Adrenal gland (tissue), 7 donors: ENCODE measurements around a stretch of chr12.

DNA sequence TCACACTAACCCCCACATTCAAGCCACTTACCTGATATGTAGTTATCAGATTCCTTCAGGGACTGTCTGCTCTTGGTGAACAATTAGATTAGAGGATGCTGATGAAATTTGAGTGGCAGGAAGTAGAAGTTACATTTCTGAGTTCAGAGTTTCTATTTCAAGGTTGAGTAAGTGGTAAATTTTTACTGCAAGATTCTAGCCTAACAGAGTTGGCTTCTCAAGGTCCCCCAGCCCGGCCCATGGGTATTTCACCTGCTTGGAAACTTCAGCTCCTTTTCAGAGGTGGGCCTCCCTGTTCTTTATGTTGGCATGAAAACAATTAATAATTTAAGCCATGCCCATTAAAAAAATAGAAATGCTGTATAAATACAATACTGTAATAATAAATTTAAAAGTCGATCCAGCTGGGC, 56.5 kb downstream of the PLXNC1 start:
- PRO-cap, 3 experiments, result no peak in any of the 3 experiments
- RAMPAGE, long total RNA, 4 experiments, result no peak in any of the 4 experiments
- RRBS, result no CpG with 5 or more reads among the region's 2 CpGs

DNA sequence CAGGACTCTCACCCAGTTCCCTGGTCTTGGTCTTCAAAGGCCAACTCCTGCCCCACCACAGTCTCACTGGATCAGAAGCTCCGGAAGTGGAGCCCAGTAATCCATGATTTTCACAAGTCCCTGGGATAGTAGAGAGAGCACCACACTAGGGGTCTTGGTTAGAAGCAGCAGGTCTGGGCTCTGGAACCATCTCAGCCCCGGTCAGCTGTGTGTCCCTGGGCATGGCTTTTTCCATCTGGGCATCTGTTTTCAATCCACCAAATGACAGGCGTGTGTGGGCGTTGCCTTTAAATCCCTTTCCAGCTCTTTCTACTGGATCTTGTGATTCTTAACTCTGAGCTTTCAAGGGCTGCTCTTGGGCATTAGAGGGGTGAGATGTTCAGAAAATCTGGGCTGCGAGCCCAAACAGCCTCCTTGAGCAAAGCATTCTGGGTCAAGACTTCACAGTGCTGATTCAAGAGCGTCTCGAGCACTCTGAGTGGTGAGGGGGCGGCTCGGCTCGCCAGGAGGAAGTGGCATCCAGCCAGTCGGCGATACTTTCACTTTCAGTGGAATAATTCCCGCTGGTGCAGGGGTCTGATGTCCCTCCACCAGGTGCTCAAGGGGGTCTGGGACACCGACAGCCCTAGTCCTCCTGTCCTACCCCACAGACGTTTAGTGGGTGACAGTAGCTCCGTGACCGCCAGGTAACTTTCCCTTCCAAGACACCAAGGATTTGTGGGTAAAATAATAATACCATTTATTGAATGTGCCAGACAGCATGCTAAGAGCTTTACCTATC, 113.9 kb downstream of the PLXNC1 start:
- PRO-cap, 3 experiments, result peak in 3 of 3 experiments; most common plus-strand start position 472 of the sequence (in 2); most common minus-strand start position 237 of the sequence (in 3)
- RAMPAGE, long total RNA, 4 experiments, result start-site peak on the plus strand in 2 of 4 experiments, centred at positions 546 to 550 of the sequence, 39 reads per replicate
- RRBS, result 80% methylated on average over 2 of the region's 17 CpGs

DNA sequence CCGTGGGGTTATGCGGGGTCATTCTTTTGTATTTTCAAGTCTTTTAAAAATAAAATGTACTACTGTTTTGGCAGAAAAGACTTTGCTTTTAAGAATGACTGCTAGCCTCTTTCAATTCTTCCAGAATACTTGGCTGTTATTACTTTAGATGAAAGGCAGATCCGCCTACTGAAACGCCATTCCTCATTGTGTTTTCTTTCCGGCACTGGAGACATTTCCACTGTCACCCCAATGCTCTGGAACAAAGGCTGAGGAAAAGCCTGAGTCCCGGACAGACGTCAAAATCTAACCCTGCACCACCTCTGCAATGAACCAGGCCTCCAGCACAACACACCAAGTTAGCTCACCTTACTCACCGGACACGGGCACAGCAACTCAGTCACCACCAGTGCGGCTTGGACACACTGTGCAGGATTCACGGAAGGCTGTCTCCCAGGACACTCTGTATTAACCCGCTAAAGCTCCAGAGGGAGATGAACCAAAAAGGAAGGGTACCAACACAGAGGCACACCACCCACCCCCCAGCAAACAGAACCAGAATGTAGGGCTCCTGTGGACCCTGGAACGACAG, 62.5 kb downstream of the TMCC3 start:
- PRO-cap, 3 experiments, result no peak in any of the 3 experiments
- RAMPAGE, long total RNA, 4 experiments, result no peak in any of the 4 experiments
- RRBS, result 88% methylated on average over 4 of the region's 13 CpGs

- PRO-cap, 3 experiments, result peak in 2 of 3 experiments; most common plus-strand start chr12:94643789 (in 2); most common minus-strand start chr12:94643761 (in 1)
- RAMPAGE, long total RNA, 4 experiments, result no peak in any of the 4 experiments
- RRBS, result no CpG with 5 or more reads among the region's 3 CpGs
Observed at GRCh38 chr12:94643647-94643927, 6.8 kb downstream of the TMCC3 start.

DNA sequence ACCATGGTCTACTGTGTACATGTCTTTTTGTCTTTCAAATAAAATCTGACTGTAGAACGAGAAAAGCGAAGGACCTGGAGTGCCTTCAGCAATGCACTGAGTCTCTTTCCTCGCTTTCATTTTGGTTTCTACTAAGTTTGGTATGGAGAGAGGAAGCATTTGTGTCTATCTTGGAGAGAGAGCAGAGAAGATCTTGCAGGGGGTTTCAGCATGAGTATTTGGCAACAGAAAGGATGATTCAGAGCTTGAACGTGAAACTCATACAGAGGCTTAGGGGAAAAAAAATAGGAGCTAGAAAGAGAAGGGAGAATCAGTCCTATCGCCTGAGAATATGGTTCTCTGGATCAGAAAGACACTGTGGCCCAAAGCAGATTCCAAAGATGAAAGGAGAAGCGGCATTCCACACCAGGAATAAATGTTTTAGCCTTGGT, 38.9 kb upstream of the TMCC3 start:
- PRO-cap, 3 experiments, result no peak in any of the 3 experiments
- RAMPAGE, long total RNA, 4 experiments, result no peak in any of the 4 experiments
- RRBS, result no CpG with 5 or more reads among the region's 6 CpGs

DNA sequence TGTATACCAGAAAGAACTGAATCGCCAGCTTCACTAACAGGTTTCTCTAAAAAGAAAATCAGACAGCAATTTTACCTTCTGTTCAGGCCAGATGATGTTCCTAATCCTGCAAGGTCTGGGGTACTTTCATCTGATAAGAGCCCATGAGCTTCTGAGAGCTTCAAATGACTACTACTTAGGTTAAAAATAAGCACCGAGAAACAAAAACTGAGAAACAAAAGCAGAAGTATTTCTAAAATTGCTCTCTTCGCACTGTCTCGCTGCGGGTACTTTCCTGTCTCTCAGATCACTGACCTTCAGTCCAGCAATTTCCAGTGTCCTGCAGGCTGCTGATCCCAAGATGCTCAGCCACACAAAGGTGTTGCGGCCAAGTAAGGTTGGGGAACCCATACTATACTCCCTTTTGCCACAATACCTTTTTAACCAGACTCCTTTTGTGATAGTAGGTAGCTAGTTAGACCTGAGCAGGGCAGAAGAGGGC, 167.7 kb upstream of the TMCC3 start:
- PRO-cap, 3 experiments, result no peak in any of the 3 experiments
- RAMPAGE, long total RNA, 4 experiments, result no peak in any of the 4 experiments
- RRBS, result no CpG with 5 or more reads among the region's 6 CpGs

DNA sequence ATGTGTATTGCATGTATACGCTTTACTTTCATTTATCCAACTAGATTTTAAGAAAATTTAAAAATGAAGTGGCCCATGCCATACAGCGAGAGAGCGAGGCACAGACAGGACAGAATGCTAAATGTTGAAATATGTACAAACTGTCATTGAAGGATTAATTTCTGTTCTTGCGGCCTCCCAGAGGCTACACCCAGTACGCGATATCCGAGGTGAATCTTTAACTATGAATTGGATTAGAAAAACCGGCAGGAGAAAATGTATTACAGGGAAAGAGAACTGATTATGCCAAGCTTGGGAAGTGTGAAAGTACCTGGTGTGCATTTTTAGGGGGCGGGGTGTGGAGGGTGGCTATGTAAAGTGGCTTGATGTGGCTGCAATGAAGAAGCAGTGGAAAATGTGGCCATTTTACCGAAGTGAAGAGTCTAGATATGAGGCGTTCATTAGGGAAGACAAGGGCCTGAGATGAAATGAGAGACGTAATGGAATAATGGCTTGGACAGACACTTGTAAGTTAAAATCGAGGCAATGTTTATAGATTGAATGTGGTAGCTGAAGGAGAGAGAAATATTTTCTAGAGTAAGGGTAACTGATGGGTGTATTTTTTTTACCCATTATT, 1.1 kb downstream of the VEZT start:
- PRO-cap, 3 experiments, result peak in 2 of 3 experiments; most common plus-strand start position 403 of the sequence (in 2); most common minus-strand start position 402 of the sequence (in 2)
- RAMPAGE, long total RNA, 4 experiments, result no peak in any of the 4 experiments
- RRBS, result no CpG with 5 or more reads among the region's 13 CpGs

DNA sequence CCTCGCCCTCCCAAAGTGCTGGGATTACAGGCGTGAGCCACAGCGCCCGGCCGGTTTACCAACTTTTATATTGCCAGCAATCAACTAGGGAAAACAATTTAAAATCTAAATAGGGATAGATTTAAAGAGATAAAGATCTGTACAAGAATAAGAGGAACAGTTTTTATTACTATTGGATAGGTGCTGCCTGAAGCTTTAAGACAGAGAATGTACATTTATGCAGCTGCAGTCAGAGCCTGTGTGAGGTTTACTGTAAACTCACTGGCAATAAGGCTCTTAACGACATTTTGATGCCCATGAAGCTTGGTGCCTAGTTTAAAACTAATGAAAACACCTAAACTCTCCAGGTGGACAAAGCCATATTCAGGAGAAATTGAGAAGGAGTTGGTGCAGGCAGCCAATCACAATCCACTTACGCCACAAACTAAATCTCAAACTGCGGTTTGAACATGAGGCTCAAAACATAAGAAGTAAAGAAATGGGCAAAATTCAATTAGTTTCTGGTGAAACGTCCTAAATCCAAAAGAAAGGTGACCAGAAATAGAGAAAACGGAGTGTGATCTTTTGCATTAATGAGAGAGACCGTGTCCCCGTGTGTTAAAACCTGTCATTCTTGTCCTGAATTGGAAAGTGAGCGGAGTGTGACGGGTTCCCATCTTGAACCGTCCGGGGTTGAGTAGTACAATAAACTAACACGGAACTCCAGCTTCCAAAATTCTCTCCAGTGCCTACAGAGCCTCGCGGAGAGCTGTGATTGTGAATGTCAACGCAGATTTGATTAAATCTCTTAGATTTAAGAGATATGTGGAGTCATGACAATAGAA, 835 bp upstream of the METAP2 start:
- PRO-cap, 3 experiments, result peak in 3 of 3 experiments; most common plus-strand start position 712 of the sequence (in 3); most common minus-strand start position 686 of the sequence (in 3)
- RAMPAGE, long total RNA, 4 experiments, result no peak in any of the 4 experiments
- RRBS, result no CpG with 5 or more reads among the region's 20 CpGs

DNA sequence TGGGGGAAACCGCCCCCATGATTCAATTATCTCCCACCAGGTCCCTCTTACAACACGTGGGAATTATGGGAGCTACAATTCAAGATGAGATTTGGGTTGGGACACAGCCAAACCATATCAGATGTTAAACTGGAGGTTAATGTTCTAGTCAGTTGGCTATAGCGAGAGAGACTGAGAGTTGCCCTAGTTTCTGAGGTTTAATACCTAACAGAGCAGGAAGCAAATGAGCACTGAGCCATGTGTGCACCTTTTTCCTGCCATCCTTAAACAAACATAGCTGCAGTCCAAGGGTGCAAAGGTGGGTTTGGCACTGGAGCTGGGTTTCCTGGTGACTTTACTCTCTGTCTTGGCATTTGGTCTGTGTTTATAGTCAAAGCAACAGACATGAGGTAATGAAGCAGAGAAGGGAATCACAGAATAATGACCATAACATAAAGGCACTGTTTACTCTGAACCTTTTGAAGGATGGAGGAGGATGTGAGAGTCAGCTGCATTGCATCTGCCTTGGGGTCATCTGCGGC, 83.6 kb upstream of the USP44 start:
- PRO-cap, 3 experiments, result no peak in any of the 3 experiments
- RAMPAGE, long total RNA, 4 experiments, result no peak in any of the 4 experiments
- RRBS, result no CpG with 5 or more reads among the region's 4 CpGs

GRCh38 chr12:95710271-95710707, 80.3 kb downstream of the NTN4 start:
- PRO-cap, 3 experiments, result no peak in any of the 3 experiments
- RAMPAGE, long total RNA, 4 experiments, result no peak in any of the 4 experiments
- RRBS, result no CpG with 5 or more reads among the region's 8 CpGs

- PRO-cap, 3 experiments, result no peak in any of the 3 experiments
- RAMPAGE, long total RNA, 4 experiments, result no peak in any of the 4 experiments
- RRBS, result no CpG with 5 or more reads among the region's 4 CpGs
Observed at GRCh38 chr12:95772032-95772573, 18.5 kb downstream of the NTN4 start.

- PRO-cap, 3 experiments, result peak in 2 of 3 experiments; most common plus-strand start chr12:95789678 (in 1); most common minus-strand start chr12:95789398 (in 1)
- RAMPAGE, long total RNA, 4 experiments, result no peak in any of the 4 experiments
- RRBS, result 3% methylated on average over 22 of the region's 35 CpGs
Observed at GRCh38 chr12:95789036-95789968, 1.3 kb downstream of the NTN4 start.

GRCh38 chr12:95802544-95803421, 12.2 kb upstream of the NTN4 start:
- PRO-cap, 3 experiments, result no peak in any of the 3 experiments
- RAMPAGE, long total RNA, 4 experiments, result no peak in any of the 4 experiments
- RRBS, result no CpG with 5 or more reads among the region's 6 CpGs

DNA sequence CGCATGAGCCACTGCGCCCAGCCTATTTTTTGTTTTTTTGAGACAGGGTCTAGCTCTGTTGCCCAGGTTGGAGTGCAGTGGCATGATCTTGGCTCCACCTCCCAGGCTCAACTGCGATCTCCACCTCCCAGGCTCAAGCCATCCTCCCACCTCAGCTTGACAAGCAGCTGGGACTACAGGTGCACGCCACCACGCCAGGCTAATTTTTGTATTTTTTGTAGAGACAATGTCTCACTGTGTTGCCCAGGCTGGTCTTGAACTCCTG, 1.2 kb downstream of the AMDHD1 start:
- PRO-cap, 3 experiments, result peak in 1 of 3 experiments; most common plus-strand start position 154 of the sequence (in 1)
- RAMPAGE, long total RNA, 4 experiments, result no peak in any of the 4 experiments
- RRBS, result no CpG with 5 or more reads among the region's 5 CpGs

DNA sequence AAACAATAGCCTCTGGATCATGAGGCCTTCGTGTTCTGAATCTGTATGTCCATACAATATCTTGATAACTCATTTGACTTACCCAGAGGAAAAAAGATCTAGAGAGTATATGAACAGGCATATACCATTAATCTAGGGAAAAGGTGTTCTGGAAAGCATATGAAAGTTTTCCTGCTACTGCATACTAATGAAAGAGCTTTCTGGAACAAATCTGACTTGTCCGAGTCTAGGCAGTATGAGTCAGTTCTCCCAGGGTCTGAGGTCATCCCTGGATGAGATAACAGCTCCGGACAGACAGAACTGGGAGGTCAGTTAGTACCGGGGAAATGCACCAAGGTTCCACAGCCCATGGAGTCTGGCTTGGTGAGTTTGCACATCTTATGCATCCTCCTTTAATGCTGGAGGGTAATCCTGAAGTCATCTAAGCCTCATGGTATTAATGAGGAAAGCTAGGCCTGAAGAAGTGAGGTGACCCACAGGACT, 52.7 kb upstream of the ELK3 start:
- PRO-cap, 3 experiments, result peak in 1 of 3 experiments; most common plus-strand start position 311 of the sequence (in 1)
- RAMPAGE, long total RNA, 4 experiments, result no peak in any of the 4 experiments
- RRBS, result no CpG with 5 or more reads among the region's 4 CpGs

GRCh38 chr12:96223357-96224230, 29.4 kb downstream of the ELK3 start:
- PRO-cap, 3 experiments, result no peak in any of the 3 experiments
- RAMPAGE, long total RNA, 4 experiments, result no peak in any of the 4 experiments
- RRBS, result no CpG with 5 or more reads among the region's 16 CpGs

DNA sequence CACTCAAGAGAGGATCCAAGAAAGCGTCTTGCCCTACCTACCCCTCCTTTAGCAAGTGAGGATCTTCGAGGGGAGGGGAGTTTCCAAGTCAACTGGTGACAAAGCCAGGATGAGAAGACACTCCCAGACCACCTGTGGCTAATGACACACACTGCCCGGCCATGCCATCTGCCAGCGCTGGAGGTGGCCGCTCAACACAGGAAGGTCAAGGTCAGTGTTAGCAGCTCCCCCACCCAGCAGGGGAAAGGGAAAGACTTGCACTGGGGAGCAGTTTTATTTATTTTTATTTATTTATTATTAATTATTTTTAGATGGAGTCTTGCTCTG, 41.3 kb downstream of the ELK3 start:
- PRO-cap, 3 experiments, result no peak in any of the 3 experiments
- RAMPAGE, long total RNA, 4 experiments, result no peak in any of the 4 experiments
- RRBS, result no CpG with 5 or more reads among the region's 5 CpGs

DNA sequence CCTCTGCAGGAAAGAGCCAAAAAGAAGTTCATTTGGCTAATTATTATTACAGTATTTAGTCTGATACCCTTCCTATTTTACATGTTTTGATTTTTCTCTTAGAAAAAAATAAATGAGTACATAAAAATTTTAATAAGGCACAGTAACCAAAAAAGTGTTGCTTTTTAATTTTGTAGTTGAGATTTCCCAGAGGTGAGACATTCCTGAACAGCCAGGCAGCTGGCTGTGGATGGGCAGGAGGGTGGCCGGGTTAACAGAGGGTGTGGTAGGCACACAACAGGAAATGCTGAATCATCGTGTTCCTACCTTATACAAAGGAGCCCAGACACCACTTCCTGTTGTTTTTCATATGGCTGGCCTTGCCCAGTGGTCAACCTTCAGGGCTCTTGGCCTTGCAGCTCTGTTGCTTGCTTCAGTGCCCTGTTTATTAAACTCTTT, 11.6 kb downstream of the CFAP54 start:
- PRO-cap, 3 experiments, result no peak in any of the 3 experiments
- RAMPAGE, long total RNA, 4 experiments, result no peak in any of the 4 experiments
- RRBS, result no CpG with 5 or more reads among the region's 2 CpGs

- PRO-cap, 3 experiments, result no peak in any of the 3 experiments
- RAMPAGE, long total RNA, 4 experiments, result no peak in any of the 4 experiments
Observed at GRCh38 chr12:96502637-96503088, 13.3 kb downstream of the CFAP54 start.

- PRO-cap, 3 experiments, result no peak in any of the 3 experiments
- RAMPAGE, long total RNA, 4 experiments, result no peak in any of the 4 experiments
- RRBS, result no CpG with 5 or more reads among the region's 20 CpGs
Observed at GRCh38 chr12:97274925-97276091, 368.3 kb downstream of the NEDD1 start.